Skeletal muscle satellite cell (primary cell): ENCODE measurements around a stretch of chr14.

DNA sequence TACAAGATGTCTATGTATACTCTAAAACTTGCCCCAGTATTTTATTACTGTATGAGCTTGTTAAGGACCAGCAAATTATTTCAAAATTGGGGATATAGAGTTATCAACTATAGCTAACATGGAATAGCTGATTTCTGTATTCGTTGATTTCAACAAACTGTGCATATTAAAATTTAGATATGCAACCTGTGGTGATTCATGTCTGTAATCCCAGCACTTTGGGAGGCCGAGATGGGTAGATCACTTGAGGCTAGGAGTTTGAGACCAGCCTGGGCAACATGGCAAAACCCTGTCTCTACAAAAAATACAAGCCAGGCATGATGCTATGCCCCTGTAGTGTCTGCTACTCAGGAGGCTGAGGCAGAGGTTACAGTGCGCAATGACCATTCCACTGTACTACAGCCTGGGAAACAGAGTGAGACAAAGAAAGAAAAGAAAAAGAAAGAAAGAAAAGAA lies 73.4 kb upstream of the GARIN2 start:
- CAGE, long polyA plus RNA = no peak

DNA sequence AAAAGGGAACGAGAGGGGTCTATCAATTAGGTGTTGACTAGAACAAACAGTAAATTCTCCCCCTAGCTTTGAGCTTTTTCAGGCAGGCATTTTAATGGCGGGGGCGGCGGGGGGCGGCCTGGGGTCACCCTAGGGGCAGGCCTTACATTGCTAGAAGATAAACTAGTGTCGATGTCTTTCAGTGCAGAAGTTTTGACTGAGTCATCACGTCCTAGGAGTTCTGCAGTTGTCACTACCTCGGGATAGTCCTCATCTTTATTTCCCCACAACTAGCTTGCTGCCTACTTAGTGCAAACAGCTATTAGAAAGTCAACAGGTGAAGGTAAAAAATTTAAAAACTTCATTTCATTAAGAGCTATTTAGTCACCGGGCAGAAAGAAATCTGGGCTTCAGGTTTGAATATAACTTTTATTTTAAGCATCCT lies 1.6 kb downstream of the ATP6V1D start:
- CAGE, long polyA plus RNA = no peak

DNA sequence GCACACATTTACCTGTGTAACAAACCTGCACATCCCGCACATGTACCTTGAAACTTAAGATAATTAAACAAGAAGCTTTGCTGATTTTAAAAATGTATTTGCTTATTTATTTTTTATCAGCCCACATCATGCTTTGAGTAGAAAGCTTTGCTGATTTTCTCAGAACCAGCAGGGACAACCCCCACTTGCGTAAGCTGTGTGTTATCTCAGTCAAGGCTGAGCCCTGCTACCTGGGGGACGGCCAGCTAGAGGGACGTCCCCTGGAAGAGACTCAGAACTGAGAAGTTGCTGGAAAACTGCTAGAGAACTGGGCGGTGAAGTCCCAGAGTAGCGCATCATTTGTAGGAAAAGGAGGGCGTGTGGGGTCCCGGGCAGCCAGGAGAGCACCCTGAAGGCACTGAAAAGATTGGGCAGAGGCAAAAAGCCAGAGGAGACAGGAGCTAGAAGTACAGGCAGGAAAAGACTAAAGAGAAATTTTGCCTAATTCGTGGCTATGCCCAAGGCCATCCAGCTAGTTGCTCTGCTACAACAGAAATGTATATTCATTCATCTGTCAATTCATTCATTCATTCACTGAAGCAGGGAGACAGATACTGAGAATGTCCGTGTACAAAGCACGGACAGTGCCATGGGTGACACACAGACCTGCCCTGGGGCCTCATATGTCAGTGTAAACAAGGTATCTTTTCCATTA lies 4.3 kb upstream of the PLEK2 start:
- CAGE, long polyA plus RNA = no peak

DNA sequence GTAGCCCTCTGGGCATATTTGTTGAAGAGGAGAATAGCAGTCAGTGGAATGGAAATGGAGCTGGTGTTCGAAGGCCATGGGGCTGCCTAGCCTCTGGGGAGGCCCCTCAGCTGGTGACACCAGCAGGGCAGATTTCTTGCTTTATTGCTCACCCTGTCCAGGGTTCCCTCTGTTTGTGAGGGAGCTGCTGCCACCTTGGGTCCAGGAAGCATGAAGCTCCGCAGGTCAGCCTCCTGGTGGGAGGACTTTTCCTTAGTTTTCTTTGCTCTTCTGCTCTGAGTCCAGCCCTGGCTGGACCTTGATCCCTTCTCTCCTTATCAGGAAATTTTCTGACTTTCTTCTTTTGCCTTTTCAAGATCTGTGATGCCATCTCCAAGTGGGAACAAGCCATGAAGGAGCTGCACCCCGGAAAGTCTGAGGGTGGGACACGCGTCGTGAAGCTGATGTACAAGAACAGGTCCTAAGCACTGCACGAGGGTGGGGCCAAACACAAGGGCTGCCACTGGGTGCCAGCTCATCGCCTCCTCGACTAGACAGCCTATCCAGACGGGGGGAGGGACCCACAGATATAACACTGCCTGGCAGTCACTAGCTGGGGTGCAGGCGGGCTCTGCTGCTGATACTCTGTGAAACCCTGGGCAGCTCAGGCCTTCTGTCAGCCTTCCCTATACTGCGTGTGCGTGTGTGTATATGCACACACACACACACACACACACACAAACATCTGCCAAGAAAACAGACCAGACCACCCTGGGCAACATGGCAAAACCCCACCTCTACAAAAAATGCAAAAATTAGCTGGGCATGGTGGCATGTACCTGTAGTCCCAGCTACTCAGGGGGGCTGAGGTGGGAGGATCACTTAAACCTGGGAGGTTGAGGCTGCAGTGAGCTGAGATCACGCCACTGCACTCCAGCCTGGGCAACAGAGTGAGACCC lies 19.2 kb downstream of the PIGH start:
- CAGE, long polyA plus RNA = no peak

GRCh38 chr14:67644289-67644588 lies 24.5 kb downstream of the ARG2 start:
- CAGE, long polyA plus RNA = no peak

DNA sequence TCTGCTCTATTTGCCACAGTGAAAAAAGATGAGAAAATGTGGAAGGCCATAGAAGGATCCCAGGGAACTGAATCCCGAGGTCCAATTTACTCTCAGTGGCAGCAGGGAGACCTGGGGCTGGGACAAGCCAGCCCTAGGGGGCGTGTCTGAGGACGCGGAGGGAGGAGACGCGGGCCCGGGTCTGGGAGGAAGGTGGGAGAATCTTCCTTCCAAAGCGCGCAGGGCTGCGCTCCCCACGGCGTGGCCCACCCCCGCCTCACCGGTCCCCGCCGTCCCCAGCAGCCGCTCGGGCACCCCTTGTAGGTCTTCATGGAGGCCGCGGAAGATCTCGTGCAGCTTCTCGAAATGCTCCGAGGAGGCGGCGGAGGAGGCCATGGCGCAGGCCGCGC lies 323 bp downstream of the VTI1B start:
- CAGE, long polyA plus RNA = start-site peak on the plus strand centred at position 187 of the sequence, 56 bp wide, 6 and 10 reads in 2 replicates

- CAGE, long polyA plus RNA = no peak
Observed at GRCh38 chr14:67941508-67941806, 121.9 kb downstream of the RAD51B start.

- CAGE, long polyA plus RNA = no peak
Observed at GRCh38 chr14:68145070-68145465, 325.5 kb downstream of the RAD51B start.

DNA sequence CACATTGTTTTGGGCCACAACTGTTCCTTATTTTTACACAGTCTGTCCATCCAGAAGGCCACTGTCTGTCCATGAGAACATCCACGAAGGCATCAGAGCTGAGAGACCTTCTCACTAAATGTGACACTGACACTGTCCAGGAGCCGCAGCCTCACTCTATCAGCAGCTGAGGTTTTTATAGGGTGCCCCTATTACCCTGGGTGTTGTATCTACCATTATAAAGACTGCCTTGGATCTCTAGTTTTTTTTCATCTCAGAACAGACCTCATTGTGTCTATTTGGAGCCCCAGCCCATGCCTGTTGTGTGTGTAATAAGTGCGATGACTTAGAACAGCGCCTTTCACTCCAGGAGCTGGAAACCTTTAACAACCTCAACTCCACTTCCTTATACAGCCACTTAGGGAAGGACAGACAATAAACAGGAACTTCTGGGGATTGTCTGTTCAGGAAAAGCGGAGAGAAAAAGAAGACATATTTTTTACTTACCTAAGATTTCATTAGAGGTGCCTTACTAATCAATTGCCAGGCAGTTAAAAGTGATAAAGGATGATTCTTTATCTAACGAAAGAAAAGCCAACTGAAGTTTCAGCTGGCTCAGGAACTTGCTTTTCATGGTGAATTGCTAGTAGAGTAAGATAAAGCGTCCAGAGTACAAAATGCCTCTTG lies 420.5 kb downstream of the RAD51B start:
- CAGE, long polyA plus RNA = no peak

DNA sequence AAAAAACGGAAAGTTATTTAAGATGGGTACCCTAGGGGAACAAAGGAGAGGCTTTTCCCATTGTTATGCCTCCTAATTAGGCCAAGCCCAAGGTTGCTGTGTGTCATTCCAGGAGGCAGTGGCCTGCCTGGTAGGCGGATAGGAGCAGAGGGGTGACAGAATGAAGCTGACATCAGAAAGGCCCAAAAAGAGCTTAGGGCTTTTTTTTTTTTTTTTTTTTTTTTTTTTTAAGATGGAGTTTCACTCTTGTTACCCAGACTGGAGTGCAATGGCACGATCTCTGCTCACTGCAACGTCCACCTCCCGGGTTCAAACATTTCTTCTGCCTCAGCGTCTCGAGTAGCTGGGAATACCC lies 342.9 kb downstream of the ZFP36L1 start:
- CAGE, long polyA plus RNA = no peak

GRCh38 chr14:68451445-68451761 lies 341.5 kb downstream of the ZFP36L1 start:
- CAGE, long polyA plus RNA = no peak

DNA sequence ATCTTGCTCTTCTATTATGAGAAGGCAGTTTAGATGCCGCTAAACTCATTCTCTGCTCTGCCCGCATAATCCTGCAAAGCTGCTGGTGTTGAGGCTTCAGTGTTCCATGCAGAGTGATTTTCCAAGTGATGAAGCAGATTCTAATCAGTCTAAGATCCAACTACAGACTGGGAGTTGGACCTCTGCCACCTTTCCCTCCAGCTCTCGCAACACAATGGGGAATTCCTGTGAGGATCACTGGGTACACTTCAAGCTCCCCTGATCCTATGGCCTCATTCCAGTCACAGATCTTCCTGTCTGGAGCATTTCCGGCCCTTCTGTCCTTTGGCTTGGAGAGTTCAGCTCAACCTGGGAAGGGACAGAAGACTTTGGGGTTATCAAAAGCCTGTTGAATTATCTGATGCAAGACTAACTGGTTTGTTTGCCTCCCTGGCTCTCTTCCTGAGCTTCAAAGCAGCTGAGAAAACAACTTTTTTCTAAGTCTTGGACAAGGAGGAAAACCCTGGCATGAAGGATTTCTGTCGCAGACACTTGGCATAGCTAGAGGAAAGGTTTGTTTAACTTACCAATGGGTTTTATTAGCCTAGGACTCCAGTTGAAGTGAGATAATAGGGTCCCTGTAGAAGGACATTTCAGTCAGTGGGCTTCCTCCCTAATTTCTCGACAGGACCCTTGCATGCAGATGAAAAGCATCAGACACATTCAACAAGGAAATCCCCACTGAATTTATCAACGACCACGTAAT lies 333.8 kb downstream of the ZFP36L1 start:
- CAGE, long polyA plus RNA = no peak

DNA sequence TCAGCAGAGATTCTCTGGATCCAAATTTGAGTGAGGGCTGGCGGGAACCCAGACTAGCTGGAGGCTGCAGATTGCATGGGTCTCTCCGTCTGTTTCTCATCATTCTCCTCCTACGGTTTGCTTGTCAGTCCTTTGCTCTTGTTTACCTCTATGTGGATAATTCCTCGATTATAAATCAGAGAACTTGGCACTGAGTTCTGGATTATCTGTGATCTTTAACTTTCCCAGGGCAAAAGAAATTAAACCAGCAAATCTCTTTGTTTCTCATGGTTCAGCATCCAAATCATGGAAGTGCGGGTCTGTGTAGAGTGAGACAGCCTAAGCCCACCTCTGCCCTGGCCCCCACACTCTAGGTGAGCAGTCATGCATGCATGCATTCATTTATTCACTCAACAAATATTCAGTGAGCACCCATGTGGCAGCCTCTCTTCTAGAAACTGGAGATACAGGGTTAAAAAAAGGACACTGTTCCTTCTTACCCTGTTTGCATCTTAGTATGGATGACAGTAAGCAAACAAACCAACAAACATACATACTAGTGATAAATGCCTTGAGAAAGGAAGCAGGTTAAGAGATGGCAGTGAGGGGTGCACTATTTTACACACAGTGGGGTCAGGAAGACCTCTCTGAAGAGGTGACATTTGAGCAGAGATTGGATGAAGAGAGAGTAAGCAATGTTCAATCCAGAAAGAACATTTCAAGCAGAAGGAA lies 280.5 kb downstream of the ZFP36L1 start:
- CAGE, long polyA plus RNA = no peak

GRCh38 chr14:68546864-68547339 lies 246.0 kb downstream of the ZFP36L1 start:
- CAGE, long polyA plus RNA = no peak

GRCh38 chr14:68548048-68548982 lies 244.6 kb downstream of the ZFP36L1 start:
- CAGE, long polyA plus RNA = no peak

- CAGE, long polyA plus RNA = no peak
Observed at GRCh38 chr14:68584072-68584426, 208.8 kb downstream of the ZFP36L1 start.

- CAGE, long polyA plus RNA = no peak
Observed at GRCh38 chr14:68589581-68589842, 203.4 kb downstream of the ZFP36L1 start.

DNA sequence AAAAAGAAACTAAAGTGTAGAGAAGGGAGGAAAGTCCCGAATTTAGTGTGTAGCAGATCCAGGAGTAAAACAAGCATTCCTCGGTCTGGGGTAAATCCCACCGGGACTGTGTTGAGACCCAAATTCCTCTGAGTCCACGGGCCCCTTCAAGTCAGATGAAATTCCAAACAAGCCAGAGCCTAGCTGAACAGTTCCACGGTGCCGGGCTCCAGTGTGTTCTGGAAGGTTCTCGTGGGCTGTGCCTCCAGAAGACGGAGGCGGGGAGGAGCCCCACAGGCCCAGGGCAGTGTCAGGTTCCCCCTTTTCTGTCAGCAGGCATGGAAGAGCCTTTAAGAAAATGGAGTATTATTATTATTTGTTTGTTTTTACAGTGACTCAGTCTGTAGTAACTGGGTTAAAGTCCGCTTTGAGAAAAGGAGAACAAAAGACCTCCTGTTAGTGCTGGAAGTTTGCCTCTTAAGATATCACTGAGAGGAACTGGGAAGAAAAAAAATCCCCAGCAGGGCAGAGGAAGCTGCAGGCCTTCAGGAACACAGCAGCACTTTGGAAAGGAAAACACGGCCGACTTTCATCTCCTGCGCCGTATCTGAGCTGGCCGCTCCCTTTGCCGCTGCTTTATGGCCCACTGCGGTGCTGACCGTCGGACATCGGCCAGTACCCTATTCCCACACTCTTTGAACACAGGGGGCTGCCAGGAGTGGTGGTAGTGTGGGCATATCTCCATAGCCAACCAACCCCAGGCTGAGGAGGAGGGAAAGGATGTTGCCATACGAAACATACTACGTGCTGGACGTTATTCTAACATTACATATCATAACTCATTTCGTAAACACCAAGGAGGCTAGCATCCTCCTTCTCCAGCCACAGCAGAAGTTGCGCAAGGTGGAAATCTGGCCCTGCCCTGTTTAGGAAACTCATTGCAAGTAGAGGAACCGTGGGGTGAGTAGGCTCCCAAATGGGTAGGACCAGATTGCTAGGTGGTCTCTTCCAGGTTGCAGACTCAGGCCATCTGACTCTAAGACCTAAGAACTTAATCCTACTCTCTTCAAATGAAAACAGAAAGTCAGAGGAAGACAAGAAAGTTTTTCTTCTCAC lies 194.0 kb downstream of the ZFP36L1 start:
- CAGE, long polyA plus RNA = no peak

- CAGE, long polyA plus RNA = no peak
Observed at GRCh38 chr14:68603528-68604201, 189.2 kb downstream of the ZFP36L1 start.

DNA sequence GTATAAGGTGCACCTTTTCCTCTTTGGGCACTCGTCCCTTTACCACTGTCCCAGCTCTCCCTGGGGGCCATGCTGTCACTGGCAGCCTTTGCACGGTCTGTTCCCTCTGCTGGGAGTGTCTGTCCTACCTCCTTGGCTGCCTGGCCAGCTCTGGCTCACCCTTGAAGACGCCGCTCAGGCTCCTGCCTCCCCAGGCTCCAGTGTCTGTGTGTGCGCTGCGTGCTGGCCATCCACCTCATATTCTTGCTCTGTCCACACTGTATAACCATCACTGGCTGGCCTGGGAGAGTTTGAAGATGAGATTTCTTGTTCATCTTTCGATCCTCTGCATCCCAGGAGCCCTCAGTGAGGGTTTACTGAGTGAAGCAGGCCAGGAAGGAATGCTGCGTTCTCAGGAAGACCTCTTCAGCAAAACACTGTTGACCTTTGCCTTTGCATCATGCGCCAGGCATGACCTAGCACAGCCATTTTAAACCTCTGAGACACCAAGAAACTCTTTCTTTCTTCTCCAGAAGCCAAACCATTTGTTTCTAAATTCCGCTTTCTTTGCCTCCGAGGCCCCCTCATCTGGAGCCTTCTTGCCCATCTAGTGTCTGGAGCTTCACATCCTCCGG lies 161.1 kb downstream of the ZFP36L1 start:
- CAGE, long polyA plus RNA = no peak